Cardiac muscle cell (in vitro differentiated cells and primary cell): Measurements from ENCODE around the gene MOB1A.

DNA sequence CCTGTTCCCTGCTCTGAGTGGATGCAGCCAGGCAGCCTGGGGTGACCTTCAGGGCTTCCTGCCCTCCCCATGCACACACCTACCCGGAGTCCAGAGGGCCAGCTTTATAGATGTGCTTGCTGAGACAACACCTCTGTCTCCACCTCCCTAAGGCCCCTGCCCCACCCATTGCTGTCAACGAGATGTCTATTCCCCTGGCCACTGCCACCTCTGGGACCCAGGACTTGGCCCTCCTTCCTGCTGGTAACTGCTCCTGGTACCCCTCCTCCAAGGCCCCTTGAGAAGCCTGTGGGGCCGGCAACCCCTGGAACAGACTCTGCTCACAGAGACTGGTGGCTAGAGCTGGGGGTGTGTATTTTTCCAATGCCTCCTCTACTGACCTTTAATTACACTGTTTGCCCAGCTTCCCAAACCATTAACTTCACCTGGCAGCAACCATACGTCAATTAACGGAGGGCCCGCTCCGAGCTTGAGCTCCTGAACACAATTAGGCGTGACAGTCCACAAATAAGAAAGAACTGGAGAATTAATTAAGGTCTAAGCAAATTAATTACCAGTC is 66.3 kb downstream of the EMX1 start:
- RAMPAGE, long total RNA = no peak
- RRBS = no CpG with 5 or more reads among the region's 8 CpGs

- RAMPAGE, long total RNA = no peak
- RRBS = no CpG with 5 or more reads among the region's 3 CpGs
Measured at GRCh38 chr2:73034664-73035101, 36.8 kb downstream of the SFXN5 start.

- RAMPAGE, long total RNA = no peak
- RRBS = no CpG with 5 or more reads among the region's 5 CpGs
Measured at GRCh38 chr2:73068994-73069526, 2.5 kb downstream of the SFXN5 start.

GRCh38 chr2:73107453-73108049 is 5.2 kb downstream of the RAB11FIP5 start:
- RAMPAGE, long total RNA = no peak
- RRBS = no CpG with 5 or more reads among the region's 9 CpGs

DNA sequence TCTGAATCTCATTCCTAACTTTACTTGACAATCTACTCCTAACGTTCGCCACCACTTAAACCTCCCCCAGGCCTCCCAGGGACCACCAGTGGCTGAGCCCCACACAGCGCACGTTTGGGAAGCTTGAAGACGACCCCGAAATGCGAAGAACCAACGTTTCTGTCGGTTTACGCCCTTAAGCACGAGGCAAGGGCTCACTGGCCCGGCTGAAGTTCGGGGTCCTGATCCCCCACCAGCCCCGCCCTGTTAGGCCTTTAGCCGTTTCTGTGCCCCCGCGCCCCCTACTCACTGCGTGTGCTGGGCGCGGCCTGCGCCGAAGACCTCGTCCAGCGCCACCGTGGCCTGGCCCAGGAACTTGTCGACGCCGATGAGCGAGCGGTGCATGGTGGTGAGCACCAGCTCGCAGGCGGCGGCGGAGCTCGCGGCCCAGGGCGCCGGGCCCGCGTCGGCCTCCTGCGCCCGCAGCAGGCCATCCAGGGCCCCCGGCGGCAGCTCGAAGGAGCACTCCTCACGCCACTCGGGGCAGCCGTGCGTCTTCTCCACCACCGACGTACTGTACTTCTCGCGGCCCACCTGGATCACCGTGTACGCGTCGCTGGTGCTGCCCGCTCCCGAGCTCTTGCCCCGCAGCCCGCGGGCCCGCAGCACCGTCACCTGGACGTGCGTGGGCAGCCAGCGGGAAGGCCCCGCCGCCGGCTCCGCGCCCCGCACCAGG is 533 bp downstream of the RAB11FIP5 start:
- RAMPAGE, long total RNA = no peak
- RRBS = 3% methylated on average over 11 of the region's 74 CpGs

DNA sequence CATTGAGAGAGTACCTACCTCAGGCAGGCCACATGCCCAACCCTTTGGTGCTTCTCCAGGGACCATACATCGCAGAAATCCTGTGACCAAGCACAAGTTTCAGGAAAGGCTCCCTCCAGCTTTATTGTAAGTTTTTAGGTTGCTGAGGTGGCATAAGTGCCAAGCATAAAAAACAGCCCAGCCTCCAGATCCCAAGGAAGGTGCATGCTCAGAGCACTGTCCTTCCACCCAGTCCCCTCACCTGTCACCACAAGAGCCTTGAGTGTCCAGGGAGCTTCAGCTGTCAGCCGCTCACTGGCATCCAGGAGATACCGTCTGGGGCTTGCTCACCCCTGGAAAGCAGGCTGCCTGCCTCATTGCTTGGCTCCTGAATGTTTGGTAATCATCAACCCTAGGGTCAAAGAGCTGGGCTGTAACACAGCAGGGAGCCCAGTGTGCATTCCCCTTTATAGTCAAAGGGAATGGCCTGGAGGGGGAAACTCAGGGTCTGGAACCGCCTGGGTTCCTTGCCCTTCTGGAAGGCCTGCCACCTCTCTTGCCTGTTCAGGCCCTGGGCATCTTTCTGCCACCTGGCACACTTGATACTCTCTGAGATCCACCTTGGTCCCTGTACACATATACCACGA is 35.3 kb downstream of the TPRKB start:
- RAMPAGE, long total RNA = no peak
- RRBS = no CpG with 5 or more reads among the region's 5 CpGs

DNA sequence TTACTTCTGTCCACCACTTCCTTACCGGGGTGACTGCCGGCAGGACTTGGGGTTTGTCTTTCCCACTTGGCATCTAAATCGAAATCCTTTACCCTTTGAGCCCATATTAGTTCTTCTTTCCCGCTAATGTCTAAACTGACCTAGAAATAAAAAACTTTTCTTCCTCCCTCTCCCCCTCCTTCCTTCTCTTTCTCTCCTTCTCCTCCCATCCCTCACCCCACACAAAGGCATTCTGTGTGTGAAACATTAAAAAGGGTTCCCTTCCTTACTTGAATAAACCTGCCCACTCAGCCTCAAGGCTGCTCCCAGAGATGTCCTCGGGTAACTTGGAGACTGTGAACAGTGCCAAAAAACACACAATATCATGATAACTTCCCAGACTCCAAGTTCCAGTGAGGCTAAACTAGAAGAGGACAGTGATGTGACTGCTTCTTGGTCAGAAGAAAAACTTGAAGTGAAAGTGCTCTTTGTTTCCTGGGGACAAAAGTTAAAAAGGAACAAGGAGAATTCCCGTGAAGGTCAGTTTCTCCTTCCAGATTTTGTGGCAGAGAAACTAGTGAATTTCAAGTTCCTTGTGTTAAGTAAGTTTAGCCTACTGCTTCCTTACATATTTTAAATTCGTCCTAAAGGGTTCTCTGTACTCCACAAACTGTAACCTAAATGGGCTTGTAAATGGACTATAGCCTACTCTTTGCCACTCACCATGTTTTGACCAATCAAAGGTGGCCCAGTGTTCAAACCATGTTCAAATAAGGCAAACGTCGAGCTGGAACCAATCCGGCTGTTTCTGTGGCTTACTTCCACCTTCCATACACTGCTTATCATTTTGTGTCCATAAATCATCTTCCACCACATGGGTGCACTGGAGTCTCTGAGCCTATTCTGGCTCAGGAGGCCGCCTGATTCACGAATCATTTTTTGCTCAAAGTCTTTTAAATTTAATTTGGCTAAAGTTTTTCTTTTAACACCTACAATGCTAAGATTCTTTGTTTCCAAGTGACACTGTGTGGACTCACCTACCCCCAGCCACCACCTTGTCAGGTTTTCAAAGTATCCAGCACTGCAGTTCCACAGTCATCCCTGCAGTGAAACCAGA is 20.5 kb downstream of the TPRKB start:
- RAMPAGE, long total RNA = no peak
- RRBS = no CpG with 5 or more reads among the region's 12 CpGs

DNA sequence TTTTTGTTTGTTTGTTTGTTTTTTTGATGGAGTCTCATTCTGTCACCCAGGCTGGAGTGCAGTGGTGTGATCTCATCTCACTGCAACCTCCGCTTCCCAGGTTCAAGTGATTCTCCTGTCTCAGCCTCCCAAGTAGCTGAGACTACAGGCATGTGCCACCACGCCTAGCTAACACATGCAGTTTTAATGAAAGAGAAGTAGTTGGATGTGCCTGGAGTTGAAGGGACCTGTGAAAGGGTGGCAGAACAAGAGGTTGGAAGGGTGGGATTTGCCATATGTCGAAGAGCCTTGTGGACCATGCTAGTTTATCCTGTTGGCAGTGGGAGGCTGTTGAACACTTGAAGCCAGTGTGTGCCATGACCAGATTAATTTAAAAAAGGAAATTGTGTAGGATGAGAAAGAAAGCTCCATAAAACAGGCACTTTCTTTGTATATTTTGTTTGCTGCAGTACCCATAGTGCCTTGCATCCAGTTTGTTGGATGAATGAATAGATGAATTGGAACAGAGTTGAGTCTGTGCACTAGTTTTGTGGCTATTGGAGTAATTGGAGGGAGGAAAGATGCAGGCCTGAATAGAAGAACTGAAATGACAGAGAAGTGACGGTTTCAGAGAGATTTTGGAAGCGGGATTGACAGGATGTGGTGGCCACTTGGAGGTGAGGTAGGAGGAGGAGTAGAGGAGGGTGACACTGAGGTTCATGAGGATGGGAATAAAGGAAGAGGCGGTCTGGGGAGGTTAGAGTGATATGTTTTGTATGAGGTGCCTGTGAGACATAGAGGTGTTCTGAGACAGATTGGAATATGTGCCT is 4.8 kb downstream of the DGUOK start:
- RAMPAGE, long total RNA = no peak
- RRBS = no CpG with 5 or more reads among the region's 6 CpGs

- RAMPAGE, long total RNA = no peak
- RRBS = no CpG with 5 or more reads among the region's 11 CpGs
Measured at GRCh38 chr2:74103281-74104336, 44.1 kb downstream of the BOLA3 start.

DNA sequence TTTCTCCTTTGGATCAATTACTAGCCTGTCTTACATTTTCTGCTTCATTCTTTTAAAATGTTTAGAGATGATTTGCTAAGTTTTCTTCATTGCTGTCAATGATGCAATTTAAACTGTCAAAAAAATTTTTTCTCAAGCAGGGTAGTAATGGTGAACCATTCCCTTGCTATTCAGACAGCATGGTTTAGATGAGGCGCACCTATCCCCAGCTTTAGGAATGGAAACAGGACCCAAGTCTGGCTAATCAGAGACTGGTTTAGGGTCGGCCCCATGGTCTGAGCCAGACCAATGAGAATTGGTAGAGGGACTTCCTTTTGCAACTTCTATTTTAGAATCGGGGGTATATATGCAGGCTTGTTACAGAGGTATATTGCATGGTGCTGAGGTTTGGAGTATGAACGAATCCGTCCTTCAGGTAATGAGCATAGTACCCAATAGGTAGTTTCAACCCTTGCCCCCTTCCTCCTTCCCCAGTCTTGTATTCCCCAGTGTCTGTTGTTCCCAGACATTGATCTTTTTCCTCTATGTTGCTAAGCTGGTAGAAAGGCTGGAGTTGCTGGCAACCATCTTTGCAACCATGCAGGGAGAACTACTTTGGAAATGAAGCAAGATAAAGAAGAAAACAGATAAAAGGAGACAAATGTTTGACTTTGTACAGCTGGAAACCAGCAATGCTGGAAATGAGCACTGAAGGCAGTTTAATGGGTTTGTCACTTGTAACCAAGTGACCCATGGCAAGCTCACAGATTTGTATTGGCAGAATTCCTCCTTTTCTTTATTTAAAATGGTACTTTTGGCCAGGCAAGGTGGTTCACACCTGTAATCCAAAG is 1.6 kb upstream of the BOLA3 start:
- RAMPAGE, long total RNA = no peak
- RRBS = no CpG with 5 or more reads among the region's 5 CpGs

GRCh38 chr2:74177984-74179341 is at the start of gene MOB1A:
TSS of gene MOB1A (minus strand) at chr2:74178879.
- RAMPAGE, long total RNA = start-site peak on the minus strand at chr2:74178829-74178881, 1,080 and 758 reads in 2 replicates
- RRBS = 1% methylated on average over 19 of the region's 94 CpGs

DNA sequence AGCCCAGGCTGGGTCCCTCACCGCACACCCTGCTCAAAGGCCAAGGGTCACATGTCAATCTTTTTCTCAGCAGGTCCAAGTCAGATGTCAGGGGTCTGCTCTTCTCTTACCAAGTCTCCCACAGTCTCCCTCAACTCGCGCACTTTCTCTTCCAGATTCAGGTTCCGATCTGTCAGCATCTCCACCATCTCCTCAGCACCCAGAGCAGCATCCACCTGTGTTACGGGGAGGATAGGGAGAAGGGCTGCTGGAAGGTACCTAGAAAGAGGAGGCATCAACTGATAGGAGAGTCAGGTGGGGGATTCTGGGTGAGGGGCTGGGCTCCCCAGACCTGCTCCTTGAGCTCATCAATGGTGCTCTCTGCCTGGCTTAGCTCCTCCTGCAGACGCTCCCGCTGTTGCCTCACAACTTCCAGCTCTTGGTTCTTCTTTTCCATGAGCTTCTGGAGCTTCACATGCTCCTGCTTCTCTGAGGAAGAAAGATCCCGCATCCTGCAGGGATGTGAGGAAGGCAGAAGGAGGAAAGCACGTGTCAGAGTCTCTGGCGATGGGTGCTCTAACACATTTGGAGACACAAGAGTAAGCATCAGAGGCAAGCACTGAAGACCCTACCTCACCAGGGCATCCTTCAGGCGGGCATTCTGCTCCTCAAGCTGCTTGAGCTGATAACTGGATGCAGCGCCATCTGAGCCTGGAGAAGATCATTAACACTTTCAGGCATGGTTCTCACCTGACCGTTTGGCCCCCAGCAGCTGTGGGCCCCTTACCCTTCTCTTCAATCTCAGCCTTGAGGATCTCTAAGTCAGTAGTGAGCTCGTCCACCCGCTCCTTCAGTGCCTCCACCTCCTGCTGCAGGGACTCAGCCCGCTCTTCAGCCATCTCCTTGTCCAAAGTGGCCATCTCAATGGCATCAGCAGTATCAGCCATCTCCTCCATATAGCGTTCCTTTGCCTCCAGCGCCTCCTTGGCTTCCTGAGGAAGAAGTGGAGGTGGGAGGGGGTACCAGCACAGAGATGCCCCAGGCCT is 9.9 kb downstream of the DCTN1 start:
- RAMPAGE, long total RNA = no peak
- RRBS = no CpG with 5 or more reads among the region's 18 CpGs

DNA sequence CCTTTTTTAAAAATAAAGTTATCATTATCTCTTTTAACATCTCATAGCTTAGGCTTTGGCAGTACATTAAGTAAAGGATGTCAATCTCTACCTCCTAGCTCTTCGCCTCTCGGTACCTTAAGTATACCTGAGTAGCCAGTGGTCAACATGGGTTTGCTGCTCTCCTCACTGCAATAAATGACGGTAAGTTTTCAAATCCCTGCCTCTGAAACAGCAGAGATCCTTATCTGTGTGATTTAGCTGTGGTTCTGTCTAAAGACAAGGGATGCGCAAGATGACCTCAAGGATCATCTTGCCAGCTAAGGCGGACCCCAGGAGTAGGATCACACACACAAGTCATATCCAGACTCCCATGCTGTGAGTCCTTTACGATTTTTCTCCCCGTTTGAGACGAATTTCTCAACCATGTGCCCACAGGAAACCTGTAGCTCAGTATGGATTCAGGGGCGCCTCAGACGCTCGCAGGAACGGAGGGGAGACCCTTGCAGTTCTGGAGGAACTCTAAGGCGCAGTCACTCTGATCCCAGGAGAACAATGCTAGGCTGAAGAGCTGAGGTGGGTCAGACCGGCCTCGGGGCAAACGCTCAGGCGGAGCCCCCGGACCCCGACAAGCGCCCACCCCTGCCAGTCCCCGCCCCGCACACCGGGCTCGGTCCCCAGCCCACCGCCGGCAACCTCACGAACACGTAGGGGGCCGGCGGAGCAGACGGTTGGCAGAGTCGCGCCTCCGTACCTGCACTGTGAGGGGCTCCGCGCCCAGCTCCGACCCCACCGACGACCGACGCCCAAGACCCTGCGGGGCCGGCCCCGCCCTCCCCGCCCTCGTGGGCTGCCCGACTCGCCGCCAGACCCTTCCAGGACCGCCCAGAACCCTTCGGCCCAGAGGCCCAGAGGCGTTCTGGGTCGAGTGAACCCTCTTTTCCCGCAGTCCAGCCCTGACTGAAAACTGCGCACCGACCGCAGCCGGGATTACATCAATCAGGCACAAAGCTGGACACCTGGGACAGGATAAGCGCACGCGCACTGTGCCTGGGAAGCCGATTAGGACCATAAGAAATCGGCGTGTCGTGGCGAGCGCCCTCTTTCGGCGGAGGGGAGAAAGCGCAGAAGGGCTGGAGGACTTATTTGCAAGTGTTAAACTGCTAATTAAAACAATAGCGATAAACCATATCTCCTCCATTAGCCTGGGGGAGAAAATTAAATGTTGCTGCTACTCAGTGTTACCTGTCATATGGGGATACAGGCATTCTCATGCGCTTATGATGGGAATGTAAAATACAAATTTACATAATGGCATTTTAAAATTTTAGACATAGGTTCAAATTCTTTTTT is 11.4 kb upstream of the DCTN1 start:
- RAMPAGE, long total RNA = start-site peak on the minus strand centred at position 776 of the sequence, 67 bp wide, 6,458 and 2,490 reads in 2 replicates
- RRBS = 2% methylated on average over 18 of the region's 72 CpGs

DNA sequence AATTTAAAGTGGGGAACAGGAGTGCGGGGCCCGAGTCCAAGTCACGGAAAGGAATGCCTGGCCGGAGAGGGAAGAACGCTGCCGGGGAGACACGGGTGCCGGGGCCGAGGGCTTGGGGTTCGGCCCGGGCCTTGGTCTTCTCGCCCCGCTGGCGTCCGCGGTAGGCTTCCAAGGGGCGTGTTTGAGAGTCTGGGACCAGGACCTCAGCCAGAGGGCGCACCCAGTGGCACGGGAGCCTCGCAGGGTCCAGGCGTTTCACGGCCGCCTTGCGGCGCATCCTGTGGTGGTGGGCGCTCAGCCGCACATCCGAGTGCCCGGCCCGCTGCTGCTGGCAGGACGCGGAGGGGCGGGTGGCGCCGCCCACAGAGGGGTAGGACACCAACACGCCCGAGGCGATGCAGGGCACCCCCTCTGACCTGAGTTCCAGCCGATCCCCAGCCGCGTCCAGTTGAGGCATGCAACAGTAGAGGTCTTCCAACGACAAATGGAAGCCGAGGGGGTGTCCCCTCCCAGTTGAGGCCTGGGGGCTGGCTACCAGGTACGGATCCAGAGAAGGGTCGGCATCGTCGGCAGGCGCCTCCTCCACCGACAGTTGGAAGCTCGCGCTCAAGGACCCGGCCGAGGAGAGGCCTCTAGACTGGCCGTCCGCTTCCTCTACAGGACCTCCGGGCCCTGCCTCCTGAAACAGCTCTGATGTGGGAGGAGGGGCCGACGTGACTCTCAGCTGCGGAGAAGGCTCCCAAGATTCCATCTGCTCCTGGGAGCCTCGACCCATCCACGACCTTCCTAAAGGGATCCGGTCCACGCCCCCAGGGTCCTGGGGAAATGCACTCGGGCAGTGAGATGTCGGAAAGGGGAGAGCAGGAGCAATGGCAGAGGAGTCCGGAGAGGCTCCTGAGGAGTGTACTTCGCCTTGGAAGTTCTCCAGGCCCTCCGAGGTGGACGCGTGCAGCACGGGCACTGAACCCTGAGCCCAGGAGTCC is 6.3 kb downstream of the C2orf81 start:
- RAMPAGE, long total RNA = no peak
- RRBS = 5% methylated on average over 7 of the region's 71 CpGs

- RAMPAGE, long total RNA = no peak
- RRBS = no CpG with 5 or more reads among the region's 2 CpGs
Measured at GRCh38 chr2:74454346-74454562, 633 bp upstream of the INO80B start.

DNA sequence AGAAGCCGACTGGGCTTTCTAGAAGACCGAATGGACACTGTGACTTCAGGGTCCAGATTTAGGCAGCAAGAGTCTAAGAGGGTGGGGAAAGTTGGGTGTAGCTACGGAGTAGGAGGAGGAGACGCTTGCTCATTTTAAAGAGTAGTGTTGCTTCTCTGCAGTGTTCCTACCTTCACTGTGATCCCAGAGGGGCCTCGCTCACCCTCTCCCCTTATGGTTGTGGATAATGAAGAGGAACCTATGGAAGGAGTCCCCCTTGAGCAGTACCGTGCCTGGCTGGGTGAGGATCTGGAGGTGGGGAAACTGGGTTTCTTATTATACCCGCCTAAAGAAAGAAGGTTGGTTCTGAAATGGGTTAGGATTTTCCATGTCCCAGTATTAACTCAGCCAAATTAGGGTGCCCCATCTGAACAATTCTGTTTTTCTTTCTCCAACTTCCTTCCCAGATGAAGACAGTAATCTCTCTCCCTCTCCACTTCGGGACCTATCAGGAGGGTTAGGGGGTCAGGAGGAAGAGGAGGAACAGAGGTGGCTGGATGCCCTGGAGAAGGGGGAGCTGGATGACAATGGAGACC is 857 bp downstream of the INO80B start:
- RAMPAGE, long total RNA = no peak
- RRBS = no CpG with 5 or more reads among the region's 8 CpGs

DNA sequence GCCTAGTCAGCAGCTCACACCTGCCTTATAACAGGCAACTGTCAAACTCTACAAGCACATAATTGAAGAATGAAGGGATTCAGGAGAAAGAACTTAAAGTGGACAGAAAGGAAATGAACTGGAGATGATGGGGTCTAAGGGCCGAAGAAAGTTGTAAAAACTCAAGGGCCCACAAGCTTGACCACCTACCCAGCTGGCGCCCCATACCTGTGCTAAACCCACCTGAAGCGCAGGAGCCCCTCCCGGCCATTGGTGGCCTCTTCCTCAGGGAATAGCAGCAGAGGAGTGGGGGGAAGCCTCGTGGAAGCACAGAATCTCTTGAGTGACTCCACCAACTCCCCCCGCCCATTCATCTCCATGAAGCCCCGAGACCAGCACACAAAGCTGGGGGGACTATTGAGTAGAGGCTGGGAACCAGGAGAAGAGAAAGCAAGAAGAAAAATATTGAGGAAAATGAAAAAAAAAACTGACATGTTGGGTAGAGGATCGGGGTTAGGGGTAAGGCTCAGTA is 922 bp downstream of the AUP1 start:
- RAMPAGE, long total RNA = no peak
- RRBS = no CpG with 5 or more reads among the region's 8 CpGs

- RAMPAGE, long total RNA = no peak
- RRBS = no CpG with 5 or more reads among the region's 5 CpGs
Measured at GRCh38 chr2:74573800-74574232, 19.3 kb downstream of the DOK1 start.

GRCh38 chr2:74577276-74578121 is 23.0 kb downstream of the DOK1 start:
- RAMPAGE, long total RNA = no peak
- RRBS = no CpG with 5 or more reads among the region's 6 CpGs

DNA sequence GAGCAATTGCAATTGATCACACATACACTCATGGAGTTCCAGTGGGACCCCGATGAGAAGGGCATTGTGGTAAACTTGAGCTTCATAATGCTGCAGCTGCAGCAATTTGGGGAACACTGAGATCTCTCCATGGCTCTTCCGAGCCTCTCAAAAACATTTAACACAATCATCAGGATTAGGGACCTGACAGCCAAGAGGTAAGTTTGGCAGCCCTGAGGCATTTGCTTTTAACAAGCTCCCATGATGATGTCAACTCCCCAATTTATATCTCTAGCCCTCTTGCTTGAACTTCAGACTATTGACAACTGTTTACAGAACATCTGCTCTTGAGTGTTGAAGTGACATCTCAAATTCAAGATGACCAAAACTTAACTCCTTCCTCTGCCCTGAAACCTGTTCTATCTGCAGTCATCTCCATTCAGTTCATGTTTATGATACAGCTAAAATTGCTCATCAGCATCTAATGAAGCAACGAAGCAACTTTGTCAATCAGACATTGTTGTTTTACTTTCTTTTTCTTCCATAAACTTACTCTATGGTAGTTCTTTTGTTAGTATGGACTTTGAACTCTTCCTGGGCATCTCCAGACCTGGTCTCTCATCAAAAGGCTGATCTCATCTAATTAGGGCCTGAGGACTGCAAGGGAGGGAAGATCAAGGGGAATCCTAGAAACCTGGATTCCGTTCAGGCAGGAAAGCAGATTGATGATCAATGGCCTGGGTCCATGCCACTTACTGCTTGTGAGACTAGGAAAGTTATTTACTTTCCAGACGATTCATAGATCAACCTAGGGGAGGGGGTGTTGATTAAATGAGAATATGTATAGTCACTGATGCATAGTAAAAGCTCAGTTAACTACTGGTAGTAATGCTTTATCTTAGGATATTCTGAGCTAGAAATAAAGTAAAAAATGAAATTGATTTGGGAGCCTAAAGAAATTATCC is 48.2 kb downstream of the SEMA4F start:
- RAMPAGE, long total RNA = no peak
- RRBS = no CpG with 5 or more reads among the region's 5 CpGs